ENCODE data around the gene SLITRK6.

DNA sequence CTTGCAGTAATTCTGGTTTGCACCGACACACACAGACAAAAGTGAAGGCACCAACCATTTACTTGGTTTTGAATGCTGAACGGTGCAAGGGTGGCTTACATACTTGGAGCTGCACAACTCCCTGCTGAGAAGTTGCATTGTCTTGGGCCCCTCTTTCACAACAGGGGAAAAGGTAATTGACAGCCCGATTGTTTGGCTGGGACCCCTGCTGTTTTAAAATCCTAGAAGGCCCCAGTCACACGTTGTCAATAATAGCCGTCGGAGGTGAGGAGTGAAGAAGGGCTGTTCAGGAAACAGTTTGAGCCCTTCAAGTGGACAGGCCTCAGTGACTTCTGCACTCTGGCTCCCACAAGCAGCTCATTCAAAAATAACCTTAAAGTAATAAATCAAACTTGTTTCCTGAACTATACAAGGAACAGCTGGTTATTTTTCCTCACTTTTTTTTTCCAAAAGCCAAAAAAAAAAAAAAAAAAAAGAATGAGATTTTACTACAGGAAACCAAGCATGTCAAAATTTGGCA is 18.9 kb upstream of the SPRY2 start:
- RRBS, result no CpG with 5 or more reads among the region's 6 CpGs

DNA sequence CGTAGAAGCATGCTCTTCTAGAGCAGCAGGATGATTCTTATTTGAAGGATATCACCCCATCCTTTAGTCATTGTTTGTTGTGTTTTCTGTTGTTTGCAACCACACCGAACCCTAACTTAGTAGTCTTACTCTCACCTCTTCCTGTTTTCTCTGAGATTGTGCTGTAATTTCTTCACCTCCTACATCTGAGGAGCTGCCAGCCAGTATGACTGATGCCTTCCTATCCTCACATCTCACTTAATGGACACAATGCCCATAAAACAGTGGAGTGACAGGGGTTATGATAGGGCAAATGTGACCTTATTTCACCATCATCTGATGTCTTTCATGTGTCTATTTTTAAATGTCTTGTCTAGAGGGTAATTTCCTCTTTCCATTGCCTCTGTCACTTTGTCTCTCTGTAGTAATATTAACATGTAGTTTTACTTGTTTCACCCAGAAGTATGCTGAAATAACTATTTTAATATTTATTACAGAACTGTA is 103.3 kb upstream of the SPRY2 start:
- RRBS, result no CpG with 5 or more reads among the region's 2 CpGs

DNA sequence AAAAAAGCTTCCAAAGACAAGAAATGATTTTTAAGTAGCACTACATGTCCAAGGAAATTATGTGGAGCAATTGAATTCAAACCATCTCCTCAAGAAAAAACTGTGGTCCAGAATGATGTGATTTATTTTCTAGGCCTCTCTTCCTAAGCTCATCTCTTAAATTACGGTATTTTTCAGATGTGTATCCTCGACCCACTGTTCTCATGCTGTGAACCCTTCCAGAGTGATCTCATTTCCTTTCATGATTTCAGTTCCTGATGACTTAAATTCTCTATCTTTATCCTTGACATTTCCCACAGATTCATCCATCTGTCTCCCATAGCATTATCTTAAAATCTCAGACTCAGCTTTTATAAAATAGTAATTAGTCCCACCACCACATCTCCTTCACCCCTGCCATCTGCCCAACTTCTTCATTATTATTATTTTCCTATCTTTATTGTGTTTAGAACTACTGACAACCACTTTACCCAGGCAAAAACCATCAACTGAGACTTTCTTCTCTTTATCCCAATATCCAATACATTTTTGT is 117.7 kb upstream of the SPRY2 start:
- RRBS, result no CpG with 5 or more reads among the region's 2 CpGs

- RRBS, result no CpG with 5 or more reads among the region's 24 CpGs
Observed at GRCh38 chr13:81689814-81690204, 1348.9 kb upstream of the SPRY2 start.

DNA sequence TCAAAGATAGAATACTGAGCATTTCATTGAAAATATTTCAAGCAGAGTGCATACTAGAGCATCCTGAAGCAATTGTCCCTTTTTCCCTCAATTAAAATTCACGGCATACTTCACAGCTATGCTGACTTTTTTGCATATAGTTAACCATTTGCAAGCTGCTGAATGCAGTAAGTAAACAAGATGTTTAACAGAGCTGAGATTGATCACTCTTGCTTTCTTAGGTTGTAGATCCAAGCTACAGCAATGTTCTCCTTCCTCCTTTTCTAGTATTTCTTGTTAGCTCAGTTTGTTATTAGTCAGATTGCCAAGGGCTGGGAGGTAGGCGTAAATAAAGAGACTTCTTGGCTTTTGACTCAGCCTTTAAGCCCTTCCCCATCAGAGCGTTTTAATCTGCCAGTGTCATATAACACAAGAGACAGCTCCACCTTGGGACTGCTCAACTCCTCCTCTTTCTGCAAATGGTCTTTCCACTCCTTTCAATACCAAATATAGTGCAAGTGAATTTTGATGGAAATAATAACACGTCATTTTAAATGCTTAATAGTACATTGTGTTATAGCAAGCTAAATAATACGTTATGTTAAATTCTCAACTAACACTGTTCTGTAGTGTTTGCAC is at the start of gene SLITRK6:
SLITRK6 (minus strand) TSS at position 336 of the 618 bp plus-strand sequence.
- RRBS, result no CpG with 5 or more reads among the region's 5 CpGs

- RRBS, result no CpG with 5 or more reads among the region's 4 CpGs
Observed at GRCh38 chr13:86986377-86986823, 684.8 kb upstream of the SLITRK5 start.

- RRBS, result 82% methylated on average over 6 of the region's 41 CpGs
Observed at GRCh38 chr13:89363045-89363566, 1691.9 kb downstream of the SLITRK5 start.

DNA sequence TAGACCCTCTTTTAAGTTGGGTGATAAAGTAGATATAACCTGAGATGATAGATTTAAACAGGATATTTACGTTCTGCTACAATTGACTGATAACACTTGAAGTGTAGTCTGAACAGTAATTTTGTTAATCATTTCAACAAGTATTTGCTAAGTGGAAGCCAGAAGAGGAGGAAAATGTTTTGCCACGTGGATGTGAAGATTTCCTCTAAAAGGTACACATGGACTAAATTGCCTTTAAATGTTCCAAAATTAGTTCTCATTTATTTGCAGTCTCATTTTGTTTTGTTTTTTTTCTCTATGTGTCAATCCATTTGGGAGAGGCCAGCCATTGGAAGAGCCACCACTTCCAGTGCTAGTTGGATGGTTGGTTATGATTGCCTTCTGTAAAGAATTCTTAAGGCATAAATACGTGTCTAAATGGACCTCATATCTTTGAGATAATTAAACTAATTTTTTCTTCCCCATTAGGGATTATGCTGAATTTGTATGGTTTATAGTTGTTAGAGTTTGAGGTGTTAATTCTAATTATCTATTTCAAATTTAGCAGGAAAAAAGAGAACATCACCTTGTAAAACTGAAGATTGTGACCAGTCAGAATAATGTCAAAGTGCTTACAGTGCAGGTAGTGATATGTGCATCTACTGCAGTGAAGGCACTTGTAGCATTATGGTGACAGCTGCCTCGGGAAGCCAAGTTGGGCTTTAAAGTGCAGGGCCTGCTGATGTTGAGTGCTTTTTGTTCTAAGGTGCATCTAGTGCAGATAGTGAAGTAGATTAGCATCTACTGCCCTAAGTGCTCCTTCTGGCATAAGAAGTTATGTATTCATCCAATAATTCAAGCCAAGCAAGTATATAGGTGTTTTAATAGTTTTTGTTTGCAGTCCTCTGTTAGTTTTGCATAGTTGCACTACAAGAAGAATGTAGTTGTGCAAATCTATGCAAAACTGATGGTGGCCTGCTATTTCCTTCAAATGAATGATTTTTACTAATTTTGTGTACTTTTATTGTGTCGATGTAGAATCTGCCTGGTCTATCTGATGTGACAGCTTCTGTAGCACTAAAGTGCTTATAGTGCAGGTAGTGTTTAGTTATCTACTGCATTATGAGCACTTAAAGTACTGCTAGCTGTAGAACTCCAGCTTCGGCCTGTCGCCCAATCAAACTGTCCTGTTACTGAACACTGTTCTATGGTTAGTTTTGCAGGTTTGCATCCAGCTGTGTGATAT is 48.0 kb upstream of the GPC5 start:
- RRBS, result no CpG with 5 or more reads among the region's 7 CpGs

DNA sequence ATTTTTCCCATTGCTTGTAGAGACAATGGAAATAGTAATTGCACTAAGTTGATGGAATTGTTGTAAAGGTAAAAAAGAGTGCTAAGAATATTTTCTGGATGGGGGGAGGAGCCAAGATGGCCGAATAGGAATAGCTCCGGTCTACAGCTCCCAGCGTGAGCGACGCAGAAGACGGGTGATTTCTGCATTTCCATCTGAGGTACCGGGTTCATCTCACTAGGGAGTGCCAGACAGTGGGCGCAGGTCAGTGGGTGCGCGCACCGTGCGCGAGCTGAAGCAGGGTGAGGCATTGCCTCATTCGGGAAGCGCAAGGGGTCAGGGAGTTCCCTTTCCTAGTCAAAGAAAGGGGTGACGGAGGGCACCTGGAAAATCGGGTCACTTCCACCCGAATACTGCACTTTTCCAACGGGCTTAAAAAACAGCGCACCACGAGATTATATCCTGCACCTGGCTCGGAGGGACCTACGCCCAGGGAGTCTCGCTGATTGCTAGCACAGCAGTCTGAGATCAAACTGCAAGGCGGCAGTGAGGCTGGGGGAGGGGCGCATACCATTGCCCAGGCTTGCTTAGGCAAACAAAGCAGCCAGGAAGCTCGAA is 474.1 kb upstream of the GPC6 start:
- RRBS, result no CpG with 5 or more reads among the region's 27 CpGs

- RRBS, result no CpG with 5 or more reads among the region's 5 CpGs
Observed at GRCh38 chr13:93224428-93225174, 2.0 kb upstream of the GPC6 start.

- RRBS, result no CpG with 5 or more reads among the region's 44 CpGs
Observed at GRCh38 chr13:93227177-93227761, 662 bp downstream of the GPC6 start.

DNA sequence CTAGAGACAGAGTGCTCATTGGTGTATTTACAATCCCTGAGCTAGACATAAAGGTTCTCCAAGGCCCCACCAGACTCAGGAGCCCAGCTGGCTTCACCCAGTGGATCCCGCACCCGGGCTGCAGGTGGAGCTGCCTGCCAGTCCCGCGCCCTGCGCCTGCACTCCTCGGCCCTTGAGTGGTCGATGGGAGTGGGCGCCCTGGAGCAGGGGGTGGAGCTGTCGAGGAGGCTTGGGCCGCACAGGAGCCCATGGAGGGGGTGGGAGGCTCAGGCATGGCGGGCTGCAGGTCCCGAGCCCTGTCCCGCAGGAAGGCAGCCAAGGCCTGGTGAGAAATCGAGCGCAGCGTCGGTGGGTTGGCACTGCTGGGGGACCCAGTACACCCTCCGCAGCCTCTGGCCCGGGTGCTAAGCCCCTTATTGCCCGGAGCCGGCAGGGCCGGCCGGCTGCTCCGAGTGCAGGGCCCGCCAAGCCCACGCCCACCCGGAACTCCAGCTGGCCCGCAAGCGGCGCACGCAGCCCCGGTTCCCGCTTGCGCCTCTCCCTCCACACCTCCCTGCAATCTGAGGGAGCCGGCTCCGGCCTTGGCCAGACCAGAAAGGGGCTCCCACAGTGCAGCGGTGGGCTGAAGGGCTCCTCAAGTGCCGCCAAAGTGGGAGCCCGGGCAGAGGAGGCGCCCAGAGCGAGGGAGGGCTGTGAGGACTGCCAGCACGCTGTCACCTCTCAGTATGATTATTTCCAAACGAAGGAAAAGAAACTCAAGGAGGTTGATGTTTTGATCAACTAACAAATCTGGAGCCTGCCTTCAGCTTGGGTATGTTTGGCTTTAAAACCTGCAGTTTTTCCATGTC is 228.2 kb downstream of the GPC6 start:
- RRBS, result no CpG with 5 or more reads among the region's 43 CpGs

GRCh38 chr13:95273373-95274666 is 27.4 kb downstream of the ABCC4 start:
- RRBS, result no CpG with 5 or more reads among the region's 15 CpGs

- RRBS, result no CpG with 5 or more reads among the region's 12 CpGs
Observed at GRCh38 chr13:95301998-95302389, 743 bp upstream of the ABCC4 start.

- RRBS, result no CpG with 5 or more reads among the region's 7 CpGs
Observed at GRCh38 chr13:95533588-95534300, 18.8 kb upstream of the CLDN10 start.

GRCh38 chr13:95584516-95585146 is 32.1 kb downstream of the CLDN10 start:
- RRBS, result no CpG with 5 or more reads among the region's 5 CpGs

DNA sequence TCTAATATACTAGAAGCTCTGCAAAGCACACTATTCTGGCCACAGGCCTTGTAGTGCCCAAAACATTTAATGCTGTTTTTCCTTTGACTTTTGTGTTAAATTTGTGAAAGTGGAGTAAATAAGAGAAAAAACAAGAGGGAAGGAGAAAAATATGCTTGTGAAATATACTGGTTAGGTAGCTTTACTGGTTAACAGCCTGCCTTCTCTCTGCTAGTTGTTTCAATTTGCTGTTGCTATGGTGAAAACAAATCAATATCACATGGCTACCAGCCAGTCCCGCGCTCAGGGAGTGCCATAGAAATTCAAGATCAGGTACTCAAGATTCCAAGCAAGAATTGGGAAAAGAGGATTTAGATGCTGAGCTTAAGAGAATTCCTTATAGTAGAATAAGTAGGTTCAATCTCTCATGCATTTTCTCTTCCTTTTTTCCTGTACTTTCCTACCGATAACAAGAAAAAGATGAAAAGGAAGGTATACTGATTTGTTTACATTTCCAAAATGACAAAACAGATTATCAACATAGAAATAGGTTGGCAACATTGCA is 2.8 kb downstream of the MBNL2 start:
- RRBS, result no CpG with 5 or more reads among the region's 3 CpGs

- RRBS, result no CpG with 5 or more reads among the region's 14 CpGs
Observed at GRCh38 chr13:97241335-97242599, 19.6 kb downstream of the MBNL2 start.

DNA sequence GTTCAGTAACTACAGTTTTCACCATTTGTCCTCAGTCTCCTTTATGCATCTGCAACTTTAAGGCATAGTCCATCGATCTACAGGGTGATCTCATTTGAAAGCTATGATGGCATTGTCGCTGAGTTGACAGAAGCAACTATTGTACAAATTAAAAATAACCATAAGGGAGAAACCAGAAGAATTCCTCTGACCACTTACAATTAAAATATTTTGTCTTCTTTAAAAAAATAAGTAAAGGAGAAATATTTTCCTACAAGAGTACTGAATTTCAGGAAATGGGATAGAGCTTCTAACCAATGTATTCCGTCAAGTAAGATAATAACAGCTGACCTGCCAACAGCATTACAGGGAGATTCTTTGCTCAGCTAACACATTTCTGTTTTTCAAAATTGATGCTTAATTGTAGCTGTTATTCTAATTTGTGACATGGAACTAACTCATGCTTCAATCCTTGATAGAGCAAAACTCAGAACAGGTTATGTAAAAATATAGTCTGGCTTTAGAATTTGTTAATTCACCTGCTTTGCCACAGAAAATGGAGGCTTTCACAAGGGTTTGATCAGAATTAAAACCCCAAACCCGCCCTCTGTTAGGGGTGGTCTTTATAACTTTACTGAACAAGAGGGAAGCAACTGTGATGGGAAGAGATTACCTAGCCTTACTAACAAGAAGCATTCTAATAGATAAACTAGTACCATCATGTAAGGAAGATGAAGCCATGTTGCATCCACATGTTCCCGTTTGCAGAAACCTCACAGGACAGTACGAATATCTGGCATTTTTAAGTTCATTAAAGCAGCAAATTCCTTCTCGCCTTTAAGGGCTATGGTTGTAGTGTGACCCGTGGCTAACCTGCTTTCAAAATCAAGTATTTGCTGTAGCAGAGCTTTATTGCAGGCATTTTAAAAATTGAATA is 30.9 kb downstream of the RAP2A start:
- RRBS, result no CpG with 5 or more reads among the region's 8 CpGs

GRCh38 chr13:98202032-98202596 is 25.0 kb upstream of the RNF113B start:
- RRBS, result 8% methylated on average over 3 of the region's 8 CpGs